ENCODE measurements around the genes SNRPD2, MEIOSIN, CCDC61 and IGFL2.

DNA sequence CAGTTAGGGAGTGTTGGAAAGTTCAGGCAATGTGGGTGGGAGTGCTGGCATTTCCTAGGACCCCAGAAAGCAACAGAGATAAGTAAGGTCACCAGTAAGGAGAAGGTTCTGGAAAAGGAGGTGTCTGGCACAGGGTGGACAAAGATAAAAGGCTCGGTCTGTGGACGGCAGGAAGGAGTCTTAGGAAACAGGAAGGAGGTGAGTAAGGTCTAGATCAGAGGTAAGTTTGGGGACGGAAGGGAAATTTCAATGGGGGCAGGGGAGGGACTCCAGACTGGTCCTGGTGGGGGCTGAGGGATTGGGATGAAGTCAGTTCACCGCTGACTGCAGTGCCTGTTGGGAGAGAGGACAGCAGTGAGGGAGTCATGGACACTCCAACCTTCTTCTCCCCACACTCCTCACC lies 7.8 kb upstream of the OPA3 start:
- PRO-cap = unidirectional peak, plus-strand start at position 249 of the sequence

DNA sequence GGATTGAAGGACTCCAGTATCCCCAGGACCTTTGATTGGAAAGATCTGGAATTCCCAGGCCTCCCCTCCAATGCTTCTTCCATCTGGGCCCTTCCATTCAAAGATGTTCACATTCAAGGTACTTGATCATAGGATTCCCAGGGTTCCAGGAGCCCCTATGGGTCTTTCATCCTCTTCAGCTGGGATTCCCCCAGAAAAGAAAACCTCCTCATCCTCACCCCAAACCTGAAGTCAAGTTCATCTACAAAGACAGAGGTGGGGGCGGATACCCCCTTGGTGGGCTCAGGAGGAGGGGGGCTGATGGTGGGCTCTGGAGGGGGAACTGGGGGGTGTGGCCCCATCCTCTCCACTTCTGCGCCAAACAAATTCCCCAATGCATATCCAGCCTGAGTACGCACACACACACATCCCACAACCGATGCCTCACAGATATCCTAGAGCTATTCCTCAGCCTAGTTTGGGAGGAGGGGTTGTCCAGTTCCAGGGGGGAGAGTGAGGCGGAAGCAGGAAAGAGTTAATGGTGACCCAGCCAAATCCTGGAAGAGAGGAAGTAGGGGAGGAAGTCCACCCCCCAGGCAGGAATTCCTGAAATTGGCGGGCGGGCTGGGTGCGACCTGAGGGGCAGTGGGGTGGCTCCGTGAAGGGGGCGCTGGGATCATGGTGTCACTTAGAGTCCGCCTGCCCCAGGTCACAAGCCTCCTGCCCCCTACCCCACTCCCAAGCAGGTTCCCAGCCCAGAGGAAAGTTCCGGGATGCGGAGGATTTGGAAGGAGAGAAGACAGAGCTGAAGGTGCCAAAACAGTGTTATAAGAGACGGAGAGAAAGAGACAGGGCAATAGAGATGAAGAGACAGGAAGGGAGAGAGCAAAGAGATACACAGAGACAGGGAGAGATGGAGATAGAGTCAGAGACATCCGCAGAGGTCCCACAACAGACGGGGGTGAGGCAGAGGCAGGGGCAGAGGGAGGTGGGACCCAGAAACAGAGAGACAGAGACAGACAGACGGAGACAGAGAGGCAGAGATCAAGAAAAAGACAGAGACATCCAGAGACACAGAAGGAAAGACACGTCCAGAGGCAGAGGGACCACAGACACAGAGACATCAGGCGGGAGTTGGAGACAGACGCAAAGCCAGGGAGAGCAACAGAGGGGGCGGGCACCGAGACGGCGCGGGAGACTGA lies 810 bp downstream of the GPR4 start:
- PRO-cap = unidirectional peak, plus-strand start at position 378 of the sequence; unidirectional peak, plus-strand start at position 588 of the sequence; bidirectional peak, plus-strand start outside the sequence, minus-strand start at position 1,104 of the sequence

DNA sequence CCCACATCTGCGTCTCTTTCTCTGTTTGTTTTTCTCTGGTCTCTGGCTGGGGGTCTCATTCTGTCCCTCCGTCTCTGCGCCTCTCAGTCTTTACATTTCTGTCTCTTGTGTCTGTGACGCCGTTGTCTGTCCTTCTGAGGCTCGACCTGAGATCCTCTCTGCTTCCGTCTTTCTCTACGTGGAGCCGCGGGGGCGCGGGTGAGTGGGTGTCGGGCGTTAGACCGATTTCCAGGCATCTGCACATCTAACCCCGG lies 451 bp downstream of the GIPR start:
- PRO-cap = no peak

GRCh38 chr19:45691802-45692137 lies at the start of gene SNRPD2:
TSS of gene SNRPD2 (minus strand) at chr19:45691953.
- PRO-cap = bidirectional peak, plus-strand start at chr19:45692009, minus-strand start at chr19:45691917

DNA sequence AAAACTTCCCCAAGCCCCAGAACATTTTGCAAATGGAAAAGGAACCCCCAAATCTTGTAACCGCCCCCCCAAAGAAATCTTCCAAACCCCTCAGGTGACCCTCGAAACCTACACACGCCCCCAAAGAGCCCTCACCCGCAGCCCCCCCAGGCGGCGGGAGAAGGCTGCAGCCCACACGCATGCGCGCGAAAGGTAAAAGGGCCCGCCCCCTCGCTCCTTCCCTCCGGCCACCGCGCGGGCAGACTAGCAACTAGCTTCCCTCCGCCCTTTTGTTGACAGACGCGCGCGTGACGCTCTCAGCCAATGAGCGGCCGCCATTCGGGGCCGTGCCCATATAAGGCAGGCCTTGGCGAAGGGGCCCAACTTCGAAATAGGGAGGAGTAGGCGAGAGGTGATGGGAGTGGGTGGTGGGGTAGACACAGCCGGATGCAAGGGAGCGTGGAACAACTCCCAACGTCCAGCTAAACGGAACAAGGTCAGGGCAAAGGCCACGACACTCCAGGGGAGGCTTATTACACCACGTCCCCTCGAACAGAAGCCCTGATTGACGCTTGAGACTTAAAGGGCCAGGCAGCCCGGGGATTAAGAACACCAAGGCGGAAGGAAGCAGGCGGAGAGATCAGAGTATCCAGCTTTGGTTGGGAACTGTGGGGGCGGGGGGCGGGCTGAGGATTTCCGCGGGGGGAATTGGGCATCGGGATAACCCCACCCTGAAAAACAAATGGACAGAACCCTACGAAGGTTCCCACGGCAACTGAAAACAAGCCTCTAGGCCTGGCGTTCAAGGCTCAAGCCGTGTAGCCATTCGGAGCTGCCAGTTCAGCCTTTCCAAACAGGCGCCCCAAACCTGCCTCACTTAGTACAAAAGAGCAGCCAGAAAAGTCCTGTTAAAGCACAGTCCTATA lies 13.3 kb downstream of the FBXO46 start:
- PRO-cap = bidirectional peak, plus-strand start at position 397 of the sequence, minus-strand start at position 160 of the sequence

GRCh38 chr19:45718035-45718400 lies 12.7 kb downstream of the FBXO46 start:
- PRO-cap = no peak

DNA sequence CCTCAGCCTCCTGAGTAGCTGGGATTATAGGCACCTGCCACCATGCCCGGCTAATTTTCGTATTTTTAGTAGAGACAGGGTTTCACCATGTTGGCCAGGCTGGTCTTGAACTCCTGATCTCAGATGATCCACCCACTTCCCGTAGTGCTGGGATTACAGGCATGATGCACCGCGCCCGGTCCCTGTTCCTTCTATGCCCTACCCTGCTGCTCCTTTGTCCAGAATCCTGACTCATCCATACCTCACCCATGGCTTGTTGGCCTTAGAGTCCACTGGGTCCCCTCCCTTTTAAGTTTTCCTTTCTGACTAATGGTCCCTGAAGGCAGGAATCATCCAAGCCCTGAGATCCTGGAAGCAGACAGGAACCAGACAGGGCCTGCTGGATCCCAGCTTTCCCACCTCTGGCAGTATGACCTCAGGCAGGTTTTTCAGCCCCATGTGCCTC lies 8.7 kb downstream of the FBXO46 start:
- PRO-cap = no peak

GRCh38 chr19:45729760-45730267 lies 882 bp downstream of the FBXO46 start:
- PRO-cap = unidirectional peak, plus-strand start at chr19:45729933

- PRO-cap = no peak
Measured at GRCh38 chr19:45733241-45733691, at the start of gene MEIOSIN. TSS of gene MEIOSIN (plus strand) at chr19:45733439.

DNA sequence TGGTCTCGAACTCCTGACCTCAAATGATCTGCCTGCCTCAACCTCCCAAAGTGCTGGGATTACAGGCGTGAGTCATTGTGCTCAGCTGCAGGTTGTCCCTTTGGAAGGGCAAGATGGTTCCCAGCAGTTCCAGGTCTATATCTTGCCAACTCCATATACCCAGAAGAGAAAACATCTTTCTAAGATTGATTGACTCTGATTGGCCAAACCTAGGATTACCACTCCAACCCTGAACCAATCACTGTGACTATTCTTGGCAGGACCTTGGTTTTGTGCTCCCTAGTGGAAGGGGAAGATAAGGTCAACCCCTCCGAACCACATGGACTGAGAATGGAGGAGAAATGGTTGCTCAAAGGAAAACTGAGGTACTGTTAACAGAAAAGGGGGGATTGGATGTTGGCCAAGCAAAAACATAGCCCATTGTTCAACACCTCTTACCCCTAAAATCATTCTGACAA lies 6.2 kb downstream of the MEIOSIN start:
- PRO-cap = no peak

GRCh38 chr19:45780684-45781443 lies 1.4 kb downstream of the DMPK start:
- PRO-cap = no peak

DNA sequence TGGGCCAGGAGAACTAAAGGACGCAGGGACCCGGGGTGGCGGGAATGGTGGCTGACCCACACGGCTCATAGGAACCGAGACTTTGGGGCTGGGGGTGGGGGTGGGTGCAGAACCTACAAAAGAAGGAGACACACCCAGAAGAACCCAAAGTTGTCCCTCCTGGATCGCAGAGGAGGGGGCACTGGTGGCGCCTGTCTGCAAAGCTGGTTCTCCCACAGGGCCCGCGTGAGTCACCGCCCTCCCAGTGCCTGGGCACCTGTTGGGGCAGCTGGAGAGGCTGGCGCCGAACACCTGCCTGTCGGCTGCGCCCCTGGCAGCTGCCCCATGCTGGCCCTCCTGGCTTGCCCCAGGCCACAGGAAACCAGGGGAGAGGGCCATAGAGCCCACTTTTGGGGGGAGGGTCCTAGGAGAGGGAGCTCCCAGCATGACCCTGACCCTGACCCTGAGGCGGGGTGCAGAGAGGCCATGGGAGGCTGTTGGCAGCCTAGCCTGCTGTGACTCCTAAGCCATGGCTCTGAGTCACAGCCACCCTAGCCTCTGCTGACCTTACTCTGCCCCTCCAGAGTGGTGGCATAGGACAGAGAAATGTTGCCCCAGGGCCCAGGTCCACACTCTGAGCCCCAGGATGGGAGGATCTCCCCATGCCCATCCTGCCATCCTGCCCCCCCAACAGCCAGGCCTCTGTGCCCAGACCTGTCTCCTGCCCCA lies 692 bp downstream of the DMPK start:
- PRO-cap = no peak

- PRO-cap = no peak
Measured at GRCh38 chr19:45848779-45849343, 14.1 kb downstream of the SYMPK start.

GRCh38 chr19:45852217-45852720 lies 10.7 kb downstream of the SYMPK start:
- PRO-cap = no peak

DNA sequence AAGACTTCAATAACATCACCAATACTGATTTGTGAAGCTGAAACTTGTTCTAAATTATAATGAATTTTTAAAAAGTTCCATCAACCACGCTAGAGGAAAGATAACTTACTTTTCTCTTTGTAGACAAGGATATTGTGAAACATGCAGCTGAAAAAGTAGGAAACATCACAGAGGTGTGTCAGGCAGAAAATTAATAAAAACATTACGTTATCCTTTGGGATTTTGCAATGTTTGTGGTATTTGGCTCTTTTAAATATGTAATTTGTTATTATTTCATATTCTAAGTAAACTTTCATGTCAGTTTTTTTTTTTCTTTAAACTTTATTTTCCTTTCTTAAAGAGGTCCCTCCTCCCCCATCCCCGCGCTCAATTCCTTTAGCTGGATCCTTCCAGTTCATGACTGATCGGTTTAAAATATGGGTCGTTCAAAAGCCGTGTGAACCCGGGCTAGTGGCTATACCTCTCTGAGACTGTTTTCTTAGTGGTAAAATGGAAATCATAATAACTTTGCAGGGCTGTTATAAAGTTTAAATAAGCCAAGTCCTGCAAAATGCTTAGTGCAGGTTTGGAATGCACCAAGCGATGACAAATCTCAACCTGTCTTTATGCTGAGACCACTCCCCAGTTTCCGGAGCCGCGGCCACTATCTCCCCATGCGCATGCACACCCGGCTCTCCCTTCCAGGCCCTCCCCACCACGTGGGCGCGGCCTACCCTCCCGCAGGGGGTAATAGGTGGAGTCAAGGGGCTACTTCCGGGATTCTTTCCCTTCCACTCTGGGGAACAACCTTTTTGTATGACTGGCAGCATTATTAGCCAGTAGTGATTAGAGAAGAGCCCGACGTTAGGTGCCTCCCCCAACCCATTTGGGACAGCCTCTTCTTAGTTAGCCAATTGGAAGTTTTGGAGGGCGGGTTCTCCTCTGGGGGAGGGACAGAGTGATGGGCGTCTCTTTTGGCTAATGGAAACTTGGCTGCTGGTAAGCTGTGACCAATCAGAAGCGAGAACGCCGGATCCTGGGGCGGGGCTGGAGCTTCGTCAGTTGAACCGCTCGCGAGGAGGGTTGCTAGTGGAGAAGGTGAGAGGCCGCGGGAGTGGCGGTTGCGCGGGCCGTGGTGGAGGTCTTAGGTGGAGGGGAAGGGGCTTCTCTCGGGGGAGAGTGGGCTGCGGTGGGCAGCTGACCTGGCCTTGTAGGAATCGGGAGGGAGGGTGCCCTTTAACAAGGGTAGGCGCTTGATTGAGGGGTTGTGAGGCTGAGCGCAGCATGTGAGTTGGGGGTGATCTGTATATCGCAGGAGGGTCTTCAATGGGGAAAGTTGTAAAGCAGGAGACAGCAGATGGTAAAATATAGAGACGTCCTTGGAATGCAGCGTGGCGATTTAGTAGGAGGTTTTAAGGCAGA lies at the start of gene CCDC61:
CCDC61 (plus strand) TSS at position 1,040 of the 1,401 bp plus-strand sequence.
- PRO-cap = unidirectional peak, minus-strand start at position 661 of the sequence; unidirectional peak, minus-strand start at position 690 of the sequence; unidirectional peak, plus-strand start at position 1,068 of the sequence

GRCh38 chr19:46068316-46069174 lies 27.7 kb upstream of the IGFL4 start:
- PRO-cap = no peak

- PRO-cap = no peak
Measured at GRCh38 chr19:46147873-46148306, at the start of gene IGFL2. TSS of gene IGFL2 (plus strand) at chr19:46148238.

GRCh38 chr19:46278155-46278892 lies 18.5 kb upstream of the HIF3A start:
- PRO-cap = no peak

DNA sequence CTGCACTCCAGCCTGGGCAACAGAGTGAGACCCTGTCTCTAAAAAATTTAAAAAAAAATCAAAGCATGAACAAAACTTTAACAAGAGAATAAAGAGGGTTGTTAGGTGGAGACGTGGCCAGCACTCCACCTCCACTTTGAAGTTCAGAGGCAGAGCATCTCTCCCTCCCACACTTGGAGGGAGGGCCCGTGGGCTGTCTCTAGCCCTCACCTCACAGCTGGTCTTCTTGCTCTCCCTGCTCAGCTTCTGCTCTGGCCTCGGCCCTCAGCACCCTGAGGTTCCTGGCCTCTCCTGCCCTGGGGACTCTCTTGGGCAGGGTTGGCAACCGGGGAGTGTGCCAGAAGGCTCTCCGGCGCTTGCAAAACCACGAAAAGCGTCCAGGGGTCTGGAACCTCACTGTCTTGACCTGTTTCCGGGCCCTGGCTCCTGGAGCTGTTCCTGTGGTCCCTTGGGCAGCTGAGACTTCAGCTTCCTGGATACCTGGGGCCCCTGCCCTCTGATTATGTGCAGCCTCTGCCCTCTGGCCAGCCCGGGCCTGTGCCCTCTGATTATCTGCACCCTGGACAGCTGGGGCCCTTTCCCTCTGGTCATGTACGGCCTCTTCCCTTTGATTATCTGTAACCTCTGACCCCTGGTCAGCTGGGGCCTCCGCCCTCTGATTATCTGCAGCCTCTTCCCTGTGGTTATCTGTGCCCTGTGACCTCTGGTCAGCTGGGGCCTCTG lies 2.2 kb downstream of the CCDC8 start:
- PRO-cap = no peak

GRCh38 chr19:46737448-46738096 lies 8.3 kb upstream of the FKRP start:
- PRO-cap = no peak